OVCAR3 (cell line): ENCODE measurements around the gene ALDH7A1.

DNA sequence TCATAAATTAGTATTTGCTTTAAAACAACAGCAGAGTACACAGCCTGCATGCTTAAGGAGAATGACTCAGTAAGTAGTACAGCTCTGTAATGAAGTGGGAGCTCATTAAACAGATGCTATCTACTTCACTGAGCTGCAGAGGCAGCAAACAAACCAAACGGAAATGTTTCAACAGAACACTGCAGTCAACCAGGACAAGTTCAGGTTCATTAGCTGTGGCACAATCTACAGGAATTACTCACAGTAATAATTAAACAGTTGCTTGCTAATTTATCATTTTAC is 302.3 kb downstream of the CSNK1G3 start:
- RRBS = no CpG with 5 or more reads among the region's 1 CpG

DNA sequence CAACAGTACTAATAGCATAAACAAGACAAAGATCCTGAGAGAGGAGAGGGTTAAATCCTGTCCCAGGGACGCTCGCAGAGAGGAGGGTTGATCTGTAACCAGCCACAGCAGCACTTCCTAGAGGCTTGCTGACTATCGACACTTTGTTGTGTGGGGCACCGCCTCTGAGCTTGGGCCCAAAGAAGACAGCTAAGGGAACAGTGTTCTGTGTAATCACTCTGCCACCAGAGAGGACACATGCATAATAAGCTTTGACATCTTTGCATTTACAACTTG is 363.8 kb downstream of the CSNK1G3 start:
- RRBS = no CpG with 5 or more reads among the region's 4 CpGs

DNA sequence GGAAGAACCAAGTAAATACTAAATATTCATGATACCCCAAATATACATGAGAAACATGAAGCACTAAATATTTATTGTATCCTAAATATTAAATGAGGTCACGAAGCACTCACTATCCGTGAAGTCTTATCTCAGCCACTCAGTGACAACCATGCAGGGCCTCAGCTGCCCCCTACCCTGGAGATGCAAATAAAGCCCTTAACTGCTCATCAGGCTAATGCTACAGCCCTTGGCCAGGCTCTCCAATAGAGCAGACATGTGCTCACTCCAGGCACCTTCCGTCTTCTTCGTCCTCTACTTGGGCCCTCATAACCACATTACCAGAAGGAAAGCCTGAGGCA is 121.2 kb downstream of the ZNF608 start:
- RRBS = no CpG with 5 or more reads among the region's 4 CpGs

DNA sequence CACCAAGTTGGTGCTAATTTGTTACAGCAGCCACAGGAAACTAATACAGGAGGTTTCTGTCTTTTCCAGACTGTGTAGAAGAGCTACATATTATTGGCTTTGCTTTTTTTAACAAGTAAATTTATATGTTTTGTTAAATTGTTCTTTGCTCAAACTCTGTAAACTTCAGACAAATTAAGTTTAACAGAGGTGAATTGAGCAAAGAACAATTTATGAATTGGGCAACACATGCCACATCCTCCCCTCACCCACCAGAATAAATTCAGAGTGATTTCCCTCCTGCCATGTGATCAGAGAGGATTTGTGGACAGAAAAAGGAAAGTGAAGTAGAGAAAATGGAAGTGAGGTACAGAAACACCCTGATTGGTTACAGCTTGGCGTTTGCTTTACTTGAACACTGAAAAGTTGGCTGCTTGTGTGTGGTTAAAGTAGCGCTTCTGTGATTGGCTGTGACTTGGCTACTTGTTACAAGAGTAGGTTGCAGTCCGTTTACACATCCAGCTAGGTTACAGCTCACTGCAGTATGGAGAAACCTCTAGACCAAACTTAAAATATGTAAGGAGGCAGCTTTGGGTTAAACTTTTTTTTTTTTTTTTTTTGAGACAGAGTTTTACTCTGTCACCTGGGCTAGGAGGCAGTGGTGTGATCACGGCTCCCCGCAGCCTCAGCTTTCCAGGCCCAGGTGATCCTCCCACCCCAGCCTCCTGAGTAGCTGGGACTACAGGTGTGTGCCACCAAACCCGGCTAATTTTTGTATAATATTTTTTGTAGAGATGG is 205.2 kb upstream of the ZNF608 start:
- RRBS = 95% methylated on average over 1 of the region's 6 CpGs

DNA sequence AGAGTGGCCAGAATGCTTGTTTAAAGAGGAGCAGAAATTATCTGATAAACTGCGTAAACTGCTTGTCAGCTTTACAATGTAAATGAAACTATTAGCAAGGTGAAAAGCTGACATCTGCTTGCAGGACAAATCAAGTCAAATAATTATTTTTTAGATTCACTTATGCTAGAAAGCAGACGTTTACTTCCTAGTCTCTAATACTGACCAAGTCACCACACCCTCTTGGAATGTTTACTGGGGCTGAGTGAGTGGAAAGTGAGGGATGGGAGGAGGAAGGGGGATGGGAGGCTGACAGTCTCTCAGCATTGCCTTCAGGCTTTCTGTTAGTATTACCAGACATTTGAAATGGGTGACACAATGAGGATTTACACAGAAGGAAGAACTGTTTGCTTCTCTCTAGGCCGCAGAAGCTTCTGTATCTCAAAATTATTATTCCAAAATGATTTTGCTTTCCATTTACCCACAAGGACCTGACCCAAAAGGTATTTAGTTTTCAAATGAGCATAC is 232.7 kb upstream of the ZNF608 start:
- RRBS = no CpG with 5 or more reads among the region's 3 CpGs

DNA sequence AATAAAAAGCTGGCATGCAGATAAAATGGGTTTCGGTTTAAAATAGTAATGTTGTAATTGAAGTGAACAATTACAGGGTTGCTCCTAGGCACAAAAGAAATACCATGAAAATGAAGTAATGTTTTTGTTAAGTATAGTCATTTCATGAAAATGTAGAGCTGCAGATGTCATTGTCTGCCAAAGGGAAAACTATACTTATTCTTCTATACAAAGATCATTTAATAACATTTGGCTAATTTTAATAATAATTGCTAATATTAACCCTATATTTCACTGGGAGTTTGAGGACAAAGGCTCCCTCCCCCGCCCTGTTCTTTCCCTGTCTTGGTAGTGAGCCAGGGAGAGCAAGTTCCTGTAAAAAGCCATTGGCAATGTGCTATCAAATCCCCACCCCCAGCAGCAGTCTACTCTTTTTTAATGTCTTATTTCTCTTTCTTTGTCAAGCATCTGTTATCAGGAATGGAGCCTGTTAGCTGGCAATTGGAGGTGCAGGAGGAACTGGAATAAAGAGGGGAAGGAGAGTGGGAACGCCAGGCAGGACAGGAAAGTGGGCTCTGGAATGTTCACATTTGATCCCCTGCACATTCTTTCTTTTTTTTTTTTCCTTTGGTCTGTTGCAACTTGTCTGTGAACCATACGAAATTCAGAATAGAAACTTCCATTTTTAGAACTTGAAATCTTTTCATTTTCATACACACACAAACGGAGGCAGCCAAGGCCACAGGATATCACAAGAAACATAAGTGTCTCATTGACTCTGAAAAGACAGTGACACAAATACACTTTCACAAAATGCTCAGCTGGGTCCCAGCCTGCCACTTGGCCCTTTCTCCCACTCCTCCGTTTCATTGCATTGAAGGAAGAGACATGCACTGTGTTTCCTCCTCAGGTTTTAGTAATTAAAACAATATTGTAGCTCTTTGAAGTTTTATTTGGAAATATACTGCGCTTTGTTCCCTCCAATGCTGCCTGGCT is 664.8 kb upstream of the ZNF608 start:
- RRBS = no CpG with 5 or more reads among the region's 7 CpGs

DNA sequence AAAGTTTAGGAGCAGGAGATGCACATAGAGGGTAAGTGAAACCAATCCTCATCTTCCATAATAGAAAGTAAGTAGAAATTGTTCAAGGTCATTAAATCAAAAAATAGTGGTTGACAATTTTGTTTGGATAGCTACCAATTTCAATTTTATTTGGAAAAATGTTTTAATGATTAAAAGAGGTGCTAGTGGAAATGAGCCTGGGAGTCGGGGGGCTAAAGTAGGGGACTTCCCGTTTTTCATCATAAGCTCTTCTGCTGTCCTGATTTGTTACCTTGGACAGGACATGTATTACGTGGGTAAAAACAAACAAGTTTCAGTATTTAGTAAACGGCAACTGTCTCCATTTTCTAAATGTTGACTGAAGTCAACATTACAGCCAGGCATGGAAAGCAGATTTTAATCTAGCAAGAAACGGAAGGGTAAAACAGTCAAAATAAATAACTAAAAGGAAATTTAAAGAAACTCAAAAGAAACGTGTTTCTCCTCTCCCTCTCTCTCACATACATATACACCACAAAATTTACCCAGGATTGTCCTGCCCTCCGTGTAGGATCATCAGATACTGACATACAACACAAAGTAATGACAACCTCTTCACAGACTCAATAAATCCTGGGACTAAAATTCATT is 212.2 kb upstream of the GRAMD2B start:
- RRBS = no CpG with 5 or more reads among the region's 7 CpGs

GRCh38 chr5:126354078-126354841 is 68.9 kb upstream of the GRAMD2B start:
- RRBS = no CpG with 5 or more reads among the region's 6 CpGs

DNA sequence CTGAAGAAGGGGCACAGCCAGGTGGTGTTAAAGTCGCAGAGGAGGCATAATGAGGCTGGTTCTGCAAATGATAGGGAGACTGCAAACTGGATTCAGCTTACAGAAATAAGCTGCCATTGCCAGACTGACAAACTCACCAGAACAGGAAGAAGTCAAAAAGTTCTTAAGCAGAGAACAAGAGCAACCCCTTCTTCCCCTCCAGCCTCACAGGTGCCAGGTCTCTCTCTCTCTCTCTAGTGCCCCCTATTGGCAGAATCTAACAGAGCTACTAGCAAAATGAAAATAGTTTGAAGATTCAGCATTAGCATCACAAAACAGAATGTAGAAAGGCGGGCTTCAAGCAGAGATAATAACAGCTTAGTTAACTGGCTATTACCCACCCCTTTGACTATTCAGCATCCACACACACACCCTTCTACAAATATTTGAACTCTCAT is 76.7 kb downstream of the GRAMD2B start:
- RRBS = no CpG with 5 or more reads among the region's 2 CpGs

GRCh38 chr5:126594608-126595825 is at the start of gene ALDH7A1:
Gene ALDH7A1, minus strand, starts transcription at chr5:126595219.
- RRBS = 9% methylated on average over 15 of the region's 61 CpGs

- RRBS = no CpG with 5 or more reads among the region's 13 CpGs
Measured at GRCh38 chr5:127028510-127029419, 1.6 kb downstream of the MARCHF3 start.

DNA sequence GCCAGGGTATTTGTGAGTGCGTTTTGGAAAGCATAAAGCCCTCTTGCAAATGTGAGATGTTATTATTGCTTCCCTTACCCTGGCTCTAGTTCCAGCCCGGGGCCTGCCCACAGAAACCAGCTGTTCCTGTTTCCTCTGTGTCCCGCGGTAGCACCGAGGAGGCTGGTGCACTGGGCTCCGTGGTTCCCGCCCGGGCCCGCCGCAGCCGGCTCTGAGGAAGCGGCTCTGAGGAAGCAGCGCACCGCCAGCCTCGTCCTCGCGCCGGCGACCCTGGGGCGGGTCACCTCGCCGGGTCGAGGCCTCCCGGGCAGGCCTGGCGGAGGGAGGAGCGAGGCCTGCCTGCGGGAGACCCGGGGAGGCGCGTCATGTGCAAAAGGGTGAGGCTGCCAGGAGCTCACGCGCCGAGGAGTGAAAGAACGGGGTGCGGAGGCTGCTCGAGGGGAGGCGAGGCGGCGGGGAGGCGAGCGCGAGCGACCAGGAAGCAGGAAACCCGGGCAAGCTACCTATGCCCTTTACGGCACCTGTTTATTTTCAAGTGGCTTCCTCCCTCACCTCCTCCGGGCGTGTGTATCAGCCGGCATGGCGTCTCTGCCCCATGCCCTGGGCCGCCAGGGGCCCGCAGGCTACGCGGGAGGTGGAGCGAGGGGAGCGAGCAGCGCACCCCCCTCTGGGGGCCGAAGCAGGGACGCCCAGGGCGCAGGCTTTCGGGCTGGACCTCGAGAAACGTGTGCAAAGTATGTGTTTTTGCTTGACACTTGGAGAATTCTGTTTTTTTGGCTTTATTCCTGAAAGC is 61.2 kb upstream of the MEGF10 start:
- RRBS = 11% methylated on average over 22 of the region's 62 CpGs

DNA sequence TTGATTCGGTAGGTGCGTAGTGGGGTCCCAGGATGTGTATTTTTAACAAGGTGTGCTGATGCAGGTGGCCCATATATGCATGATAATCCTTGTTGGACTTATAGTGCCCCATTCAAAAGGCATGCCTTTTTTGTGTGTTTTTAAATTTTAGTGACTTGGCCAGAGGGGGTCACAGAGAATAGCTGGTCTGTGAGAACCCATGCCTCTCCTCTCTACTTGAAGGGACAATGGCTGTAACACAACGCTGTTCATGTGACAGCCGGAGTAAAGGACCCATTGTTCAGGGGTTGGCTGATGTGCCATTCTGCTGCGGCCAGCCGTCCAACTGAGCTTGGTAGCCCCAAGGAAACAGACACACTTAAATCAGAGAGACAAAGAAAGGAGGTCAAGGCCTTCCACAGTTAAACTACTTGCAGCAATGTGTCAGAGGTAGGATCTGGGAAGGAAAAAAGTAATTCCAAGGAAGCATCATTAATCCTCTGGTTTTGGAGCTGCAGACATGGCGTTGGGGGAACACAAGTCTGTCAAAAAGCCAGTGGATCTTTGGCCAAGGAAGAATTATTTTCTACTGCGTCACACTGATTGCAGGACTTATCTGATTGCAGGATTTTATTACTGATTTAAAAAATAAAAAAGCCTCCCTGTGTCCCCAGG is 8.1 kb downstream of the MEGF10 start:
- RRBS = no CpG with 5 or more reads among the region's 8 CpGs

DNA sequence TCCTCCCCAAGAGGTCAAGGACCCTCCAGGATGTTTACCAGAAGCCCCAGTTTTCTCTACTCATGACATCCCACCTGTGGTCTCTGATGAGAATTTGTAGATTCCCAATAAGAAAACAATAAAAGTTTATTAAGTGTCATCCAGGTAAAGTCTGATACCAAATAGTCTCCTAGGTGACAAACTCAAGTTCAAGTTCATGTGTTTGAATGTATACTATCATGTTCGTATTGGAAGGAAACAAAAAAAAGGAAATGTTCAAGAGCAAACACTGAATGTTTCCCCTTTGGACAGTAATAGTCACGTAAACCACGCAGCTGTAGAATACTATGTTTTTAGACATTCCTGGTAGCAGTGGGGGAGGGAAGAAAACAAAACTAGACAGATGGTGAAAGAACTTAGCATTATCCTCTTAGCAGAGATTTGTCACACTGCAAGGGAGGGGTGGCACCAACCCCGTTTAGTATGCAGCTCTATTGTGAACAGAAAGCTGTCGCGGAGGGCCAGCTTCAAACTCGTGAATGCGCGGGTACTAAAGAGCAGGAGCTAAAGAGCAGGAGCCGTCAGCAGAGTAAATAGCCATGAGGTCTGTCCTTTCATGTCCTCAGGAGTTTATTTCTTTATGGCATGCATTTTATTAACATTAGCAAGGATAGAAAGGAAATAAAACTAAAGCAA is 142.1 kb upstream of the SLC12A2 start:
- RRBS = no CpG with 5 or more reads among the region's 10 CpGs

DNA sequence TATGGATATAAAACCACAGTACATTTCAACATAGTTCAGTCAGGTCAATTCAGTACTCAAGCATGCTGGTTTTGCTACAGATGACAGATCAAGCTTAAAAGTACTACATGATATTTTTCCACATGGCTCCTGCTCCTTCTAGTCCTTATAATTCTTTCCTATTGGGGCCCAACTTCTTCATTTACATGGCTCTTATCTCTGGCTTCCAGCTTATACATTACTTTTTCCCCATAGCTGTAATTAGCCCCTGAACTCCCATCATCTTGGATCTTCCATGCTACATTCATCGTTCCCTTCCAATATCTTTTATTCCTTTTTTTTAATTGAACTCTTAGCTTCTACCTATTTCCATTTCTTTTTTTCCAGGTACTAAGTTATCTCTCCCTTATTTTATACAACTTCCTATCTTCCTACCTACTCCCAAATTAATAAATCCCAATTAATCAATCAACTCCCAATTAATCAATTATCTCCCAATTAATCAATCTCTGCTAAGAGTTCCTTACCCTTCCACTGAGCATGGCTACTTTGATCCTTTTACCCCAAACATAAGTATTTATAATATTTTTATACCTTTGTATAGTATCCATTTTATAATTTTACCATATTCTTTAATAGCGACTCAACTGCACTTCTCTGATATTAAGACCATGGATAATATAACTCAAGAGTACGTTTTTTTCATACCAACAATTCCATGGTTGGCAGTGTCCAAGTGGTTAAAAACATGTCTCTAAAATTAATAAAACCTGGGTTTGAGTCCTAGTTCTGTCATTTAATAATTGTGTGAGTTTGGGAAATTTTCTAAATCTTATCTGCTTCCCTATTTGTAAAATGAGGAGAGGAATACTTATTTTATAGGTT is 60.5 kb upstream of the SLC12A2 start:
- RRBS = no CpG with 5 or more reads among the region's 3 CpGs

GRCh38 chr5:128082548-128082938 is 1.0 kb upstream of the SLC12A2 start:
- RRBS = 3% methylated on average over 7 of the region's 14 CpGs

- RRBS = 5% methylated on average over 24 of the region's 95 CpGs
Measured at GRCh38 chr5:128082939-128083691, 451 bp upstream of the SLC12A2 start.

GRCh38 chr5:128086891-128087770 is 3.6 kb downstream of the SLC12A2 start:
- RRBS = no CpG with 5 or more reads among the region's 5 CpGs

DNA sequence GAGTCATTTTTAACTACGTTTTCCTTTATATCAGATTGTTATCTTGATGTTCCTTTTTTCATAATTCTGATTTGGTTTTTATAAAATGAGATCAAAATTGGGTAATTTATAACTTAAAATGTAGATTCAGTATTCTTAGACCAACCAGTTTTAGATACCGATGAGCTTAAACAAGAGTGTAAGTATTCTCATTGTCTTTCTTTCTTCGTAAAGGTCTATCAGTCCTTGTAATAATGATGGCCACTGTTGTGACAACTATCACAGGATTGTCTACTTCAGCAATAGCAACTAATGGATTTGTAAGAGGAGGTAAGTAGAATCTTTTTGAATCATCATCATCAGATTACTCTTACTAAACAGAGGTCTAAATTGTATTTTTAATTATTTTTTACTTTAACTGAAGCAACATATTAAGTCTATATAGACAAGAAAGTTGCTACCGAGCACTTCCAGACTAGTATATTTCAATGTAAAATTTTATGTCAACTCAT is 30.9 kb downstream of the SLC12A2 start:
- RRBS = no CpG with 5 or more reads among the region's 4 CpGs

DNA sequence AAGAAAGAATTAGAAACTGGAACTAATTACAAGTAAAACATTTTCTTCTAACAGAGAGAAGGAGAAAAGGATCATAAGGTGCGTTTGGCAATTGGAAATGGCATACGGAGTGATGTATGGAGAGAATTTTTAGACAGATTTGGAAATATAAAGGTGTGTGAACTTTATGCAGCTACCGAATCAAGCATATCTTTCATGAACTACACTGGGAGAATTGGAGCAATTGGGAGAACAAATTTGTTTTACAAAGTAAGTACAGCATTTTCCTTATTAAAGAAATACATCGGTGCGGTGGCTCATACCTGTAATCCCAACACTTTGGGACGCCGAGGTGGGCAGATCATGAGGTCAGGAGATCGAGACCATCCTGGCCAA is 50.5 kb downstream of the SLC27A6 start:
- RRBS = no CpG with 5 or more reads among the region's 8 CpGs